Occipital lobe (tissue), 2 donors: ENCODE measurements around a stretch of chr10.

- RAMPAGE, long total RNA: no peak
Measured at GRCh38 chr10:133530868-133531137, 3.6 kb downstream of the CYP2E1 start.